H9 (cell line): ENCODE measurements around a stretch of chr5.

- PRO-cap, result no peak
These were observed 58.3 kb upstream of the CPEB4 start for GRCh38 chr5:173829541-173830482.

- PRO-cap, result no peak
These were observed 29.7 kb upstream of the CPEB4 start for GRCh38 chr5:173858339-173858932.

DNA sequence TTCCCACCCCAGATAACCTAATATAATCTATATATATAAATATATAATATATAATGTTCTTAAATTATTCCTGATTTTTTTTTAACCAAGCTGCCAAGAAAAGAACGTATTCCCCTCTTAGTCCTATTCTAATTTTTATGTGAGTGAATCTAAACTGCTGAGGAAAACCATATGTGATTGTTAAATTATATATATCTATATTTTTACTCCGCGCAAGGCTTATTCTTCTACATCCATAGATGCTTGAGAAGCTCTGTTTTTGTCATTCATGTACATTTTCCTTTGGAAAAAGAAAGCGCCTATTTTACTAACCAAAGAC, 944 bp downstream of the CPEB4 start:
- PRO-cap, result no peak

GRCh38 chr5:173907083-173908130, 19.3 kb downstream of the CPEB4 start:
- PRO-cap, result no peak

DNA sequence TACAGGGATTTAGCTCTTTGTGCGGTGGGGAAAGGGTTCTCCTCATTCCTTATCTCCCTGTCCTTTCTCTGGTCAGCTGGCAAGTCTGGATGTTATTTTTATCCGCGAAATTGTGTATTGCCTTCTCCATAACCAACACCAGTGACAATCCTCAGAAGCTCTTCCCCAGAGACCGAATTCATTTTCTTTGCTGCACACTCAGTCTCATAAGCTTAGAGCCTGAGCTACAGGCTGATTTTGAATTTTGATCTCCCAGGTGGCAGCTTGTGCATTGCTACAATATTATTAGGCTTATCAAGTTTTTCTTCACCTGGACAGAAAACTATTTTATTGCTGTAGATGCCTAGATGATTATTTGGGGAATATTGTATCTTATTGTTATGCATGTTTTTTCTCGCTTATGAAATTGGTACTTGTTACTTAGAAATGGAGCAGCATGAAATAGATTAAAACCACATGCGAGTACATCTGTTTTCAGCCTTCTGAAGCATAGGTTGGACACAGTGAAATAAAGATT, 27.3 kb downstream of the CPEB4 start:
- PRO-cap, result no peak

- PRO-cap, result no peak
These were observed 38.2 kb downstream of the CPEB4 start for GRCh38 chr5:173926215-173926886.

- PRO-cap, result unidirectional peak, plus-strand start at chr5:174327610
These were observed 282.0 kb downstream of the NSG2 start for GRCh38 chr5:174327412-174327903.

DNA sequence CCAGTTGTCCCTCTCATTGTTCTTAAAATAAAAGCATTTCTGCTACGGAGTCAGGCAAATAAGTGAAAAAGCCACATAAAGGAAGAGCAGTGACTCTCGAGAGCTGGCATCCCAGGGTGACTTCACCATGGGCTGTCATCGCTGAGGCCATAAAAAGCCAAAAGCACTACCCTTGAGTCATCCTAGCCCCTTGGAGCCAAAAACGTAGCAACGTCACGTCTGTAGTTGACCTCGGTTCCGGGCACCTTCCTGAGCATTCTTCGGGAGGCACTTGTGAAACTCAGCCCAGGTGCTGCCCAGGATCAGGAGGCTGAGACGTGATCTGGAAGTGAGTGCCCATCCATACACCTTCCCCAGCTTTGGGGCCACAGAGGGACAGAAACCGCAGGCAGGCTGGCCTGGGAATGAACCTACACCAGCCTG, 290.5 kb downstream of the NSG2 start:
- PRO-cap, result no peak

DNA sequence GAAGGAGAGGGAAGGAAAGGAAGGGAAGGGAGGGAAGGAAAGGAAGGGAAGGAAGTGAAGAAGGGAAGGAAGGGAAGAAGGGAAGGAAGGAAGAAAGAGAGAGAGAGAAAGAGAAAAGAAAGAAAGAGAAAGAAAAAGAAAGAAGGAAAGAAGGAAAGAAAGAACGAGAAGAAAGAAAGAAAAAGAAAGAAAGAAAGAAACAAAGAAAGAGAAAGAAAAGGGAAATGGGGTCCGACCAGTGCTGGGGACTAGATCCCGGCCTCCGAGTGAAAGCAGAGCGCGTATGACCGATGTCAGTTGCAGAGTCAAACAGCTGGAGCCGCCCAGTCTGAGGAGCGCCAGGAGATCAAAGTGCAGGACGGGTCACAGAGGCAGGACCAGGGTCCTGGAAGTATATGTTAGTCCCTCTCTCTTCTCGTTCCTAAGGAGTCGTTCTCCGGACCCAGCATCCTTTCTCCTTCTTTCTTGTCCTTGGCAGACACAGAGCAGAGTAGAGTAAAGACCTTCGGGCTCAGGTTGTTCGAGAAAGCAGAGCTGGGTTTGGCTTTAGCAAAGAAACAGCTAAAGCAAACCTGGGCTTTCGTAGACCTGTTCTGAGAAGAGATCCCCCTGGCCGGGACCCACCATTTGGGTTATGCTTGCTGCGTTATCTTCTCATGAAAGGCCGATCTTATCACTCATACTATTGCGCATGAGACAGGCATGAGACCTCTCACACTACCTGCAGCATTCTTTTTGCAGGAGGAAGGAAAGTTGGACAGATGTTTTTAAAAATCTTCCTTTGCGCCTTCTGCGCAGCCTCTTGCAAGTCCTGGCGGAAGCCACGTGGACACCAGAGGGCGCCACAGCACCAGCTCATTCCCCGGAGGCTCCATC, 305.3 kb upstream of the MSX2 start:
- PRO-cap, result no peak

DNA sequence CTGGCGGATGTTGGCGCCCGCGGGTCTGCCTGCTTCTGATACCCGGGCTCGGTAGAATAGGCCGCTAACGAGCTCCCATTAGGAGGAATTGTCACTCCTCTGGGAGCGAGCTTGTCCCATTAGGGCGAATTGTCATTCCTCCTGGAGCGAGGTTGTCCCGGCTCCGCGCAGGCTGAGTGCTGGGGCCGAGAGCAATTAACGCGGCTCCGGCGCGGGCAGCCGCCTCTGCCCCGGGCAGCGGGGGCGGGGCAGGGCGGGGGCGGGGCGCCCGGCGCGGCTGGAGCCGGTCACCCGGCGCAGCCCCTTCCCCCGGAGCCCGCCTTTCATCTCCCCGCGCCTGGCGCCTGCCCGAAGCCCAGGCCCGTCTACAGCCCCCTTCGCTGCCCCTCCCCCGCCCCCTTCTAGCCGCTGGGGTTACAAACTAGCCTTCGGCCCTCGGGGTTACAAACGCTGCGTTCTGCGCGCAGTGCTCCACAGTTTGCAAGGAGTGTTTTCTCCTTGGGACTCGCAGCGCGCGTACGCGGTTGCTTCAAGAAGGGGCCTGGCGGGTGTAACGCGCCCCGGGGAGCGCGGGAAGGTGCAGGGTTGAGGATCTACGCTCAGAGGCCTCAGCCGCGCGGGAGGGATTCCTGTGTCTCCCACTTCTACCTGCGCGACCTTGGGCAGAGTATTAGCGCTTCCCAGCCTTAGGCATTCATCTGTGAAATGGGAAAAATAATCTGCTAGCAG, 3.4 kb upstream of the MSX2 start:
- PRO-cap, result no peak

DNA sequence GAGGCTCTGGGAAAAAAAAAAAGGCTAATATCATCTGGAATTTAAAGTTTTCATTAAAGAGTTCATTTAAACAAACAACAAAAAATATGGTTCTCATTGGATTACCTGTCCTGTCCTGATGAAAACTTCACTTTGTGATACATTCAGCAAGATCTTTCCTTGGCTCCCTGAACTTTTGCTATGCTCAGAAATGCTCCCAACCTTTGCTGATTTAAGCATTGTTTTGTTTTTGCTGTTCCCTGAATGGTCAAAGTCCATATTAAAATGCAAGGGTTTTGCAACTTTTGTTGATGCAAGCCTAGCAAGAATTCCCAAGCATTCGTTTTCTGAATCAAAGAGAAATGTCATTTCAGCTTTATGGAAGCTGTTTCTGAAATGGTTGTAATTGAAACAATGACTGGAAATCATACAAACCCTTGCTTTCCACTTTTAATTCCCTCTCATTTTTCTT, 3.1 kb upstream of the SFXN1 start:
- PRO-cap, result no peak

DNA sequence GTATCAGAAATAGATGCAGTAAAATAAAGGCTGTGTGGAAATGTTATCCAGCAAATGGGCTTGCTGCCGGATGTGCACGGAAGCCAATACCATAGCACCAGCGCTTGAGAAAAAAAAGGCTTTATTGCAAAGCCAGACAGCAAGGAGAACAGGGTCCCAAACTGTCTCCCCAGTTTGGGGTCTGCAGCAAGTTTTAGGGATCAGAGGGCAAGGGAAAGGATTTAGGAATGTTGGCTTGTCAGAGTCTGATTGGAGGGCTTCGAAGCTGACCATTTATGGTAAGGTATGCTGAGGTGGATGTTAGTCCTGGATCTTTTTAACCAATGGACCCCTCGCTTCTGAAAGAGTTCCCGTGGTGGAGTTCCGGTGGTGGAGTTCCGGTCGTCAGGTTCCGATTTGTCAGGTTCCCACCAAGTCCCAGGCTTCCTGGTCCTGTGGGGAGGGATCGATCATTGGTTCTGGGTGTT, 70.4 kb downstream of the SFXN1 start:
- PRO-cap, result bidirectional peak, plus-strand start at position 342 of the sequence, minus-strand start at position 195 of the sequence

DNA sequence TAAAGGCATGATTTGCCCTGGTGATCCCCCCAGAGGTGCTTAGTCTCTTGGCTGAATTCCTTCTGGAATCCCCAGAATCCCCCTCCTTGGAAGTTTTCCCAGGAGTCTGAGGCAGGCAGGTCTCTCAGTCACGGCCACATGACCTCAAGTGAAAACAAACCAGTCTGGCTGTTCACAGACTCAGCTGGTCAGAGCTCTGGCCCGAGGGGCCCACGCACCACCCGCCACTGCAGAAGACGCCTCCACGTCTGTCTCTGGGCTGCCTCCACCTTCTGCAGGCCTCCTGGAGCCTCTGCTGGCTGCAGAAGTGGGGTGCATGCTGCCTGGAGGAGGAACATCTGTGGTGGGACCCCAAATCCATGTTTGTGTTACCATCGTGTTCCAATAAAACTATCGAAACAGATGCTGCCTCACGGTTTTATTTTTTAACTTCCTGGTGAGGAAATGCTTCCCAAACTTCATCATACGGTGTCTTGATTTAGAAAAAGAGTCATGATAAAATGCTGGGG, 52.5 kb downstream of the HRH2 start:
- PRO-cap, result no peak

DNA sequence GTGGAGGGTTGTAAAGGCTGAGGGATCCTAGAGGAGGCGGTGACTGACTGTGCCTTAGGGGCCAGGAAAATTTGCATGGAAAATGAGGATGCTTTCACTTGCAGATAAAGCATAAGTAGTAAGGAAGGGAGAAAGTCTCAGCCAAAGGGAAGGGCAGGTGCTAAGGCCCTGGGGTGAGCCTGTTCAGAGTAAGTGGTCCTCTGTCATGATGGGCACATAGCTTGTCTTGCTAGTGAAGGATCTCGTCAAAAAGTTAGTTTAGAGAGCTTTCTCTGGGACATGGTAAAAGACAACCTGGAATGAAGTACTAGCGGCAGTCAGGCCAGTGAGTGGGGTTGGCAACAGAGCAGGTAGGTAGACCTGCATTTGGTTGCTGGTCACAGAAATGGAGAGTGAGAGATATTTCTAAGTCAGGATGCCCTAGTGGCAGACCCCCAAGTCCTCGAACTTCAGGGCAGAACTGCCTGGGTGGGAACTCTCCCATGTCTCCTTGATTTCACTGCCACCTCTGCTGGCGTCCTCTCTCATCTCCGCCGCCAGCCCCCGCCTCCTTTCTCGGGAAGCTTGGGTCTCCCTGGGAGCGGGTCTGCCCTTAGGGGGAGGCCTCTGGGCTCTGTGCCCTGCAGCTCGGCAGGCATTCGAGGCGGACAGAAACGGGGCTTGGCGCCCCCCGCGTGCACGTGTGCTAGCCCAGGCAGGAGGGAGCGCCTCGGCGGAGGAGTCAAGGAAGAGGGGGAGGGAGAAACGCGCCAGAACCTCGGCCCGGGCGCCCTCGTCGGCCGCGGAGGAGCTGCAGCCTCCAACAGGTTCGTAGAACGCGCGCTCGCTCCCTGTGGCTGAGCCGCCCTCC, 75.2 kb upstream of the CPLX2 start:
- PRO-cap, result no peak

DNA sequence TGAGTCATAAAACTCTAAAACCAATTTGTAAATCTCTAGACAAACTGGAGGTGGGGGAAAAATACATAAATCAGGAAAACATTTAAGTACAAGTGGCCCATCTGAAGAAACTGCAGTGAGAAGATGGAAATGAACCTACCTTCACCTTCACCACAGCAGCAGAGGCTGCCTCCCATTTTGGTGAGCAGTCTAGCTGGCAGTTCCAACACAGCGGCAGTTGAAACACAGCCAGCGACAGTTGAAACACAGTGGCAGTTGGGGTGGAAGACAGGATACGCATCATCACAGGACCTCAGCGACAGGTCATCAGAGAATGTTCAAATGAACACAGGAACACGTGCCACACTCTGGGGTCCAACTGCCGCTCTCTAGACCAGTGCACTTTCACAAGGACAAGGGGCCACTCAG, 53.3 kb upstream of the SIMC1 start:
- PRO-cap, result no peak

GRCh38 chr5:176198964-176199679, 39.1 kb upstream of the SIMC1 start:
- PRO-cap, result no peak

DNA sequence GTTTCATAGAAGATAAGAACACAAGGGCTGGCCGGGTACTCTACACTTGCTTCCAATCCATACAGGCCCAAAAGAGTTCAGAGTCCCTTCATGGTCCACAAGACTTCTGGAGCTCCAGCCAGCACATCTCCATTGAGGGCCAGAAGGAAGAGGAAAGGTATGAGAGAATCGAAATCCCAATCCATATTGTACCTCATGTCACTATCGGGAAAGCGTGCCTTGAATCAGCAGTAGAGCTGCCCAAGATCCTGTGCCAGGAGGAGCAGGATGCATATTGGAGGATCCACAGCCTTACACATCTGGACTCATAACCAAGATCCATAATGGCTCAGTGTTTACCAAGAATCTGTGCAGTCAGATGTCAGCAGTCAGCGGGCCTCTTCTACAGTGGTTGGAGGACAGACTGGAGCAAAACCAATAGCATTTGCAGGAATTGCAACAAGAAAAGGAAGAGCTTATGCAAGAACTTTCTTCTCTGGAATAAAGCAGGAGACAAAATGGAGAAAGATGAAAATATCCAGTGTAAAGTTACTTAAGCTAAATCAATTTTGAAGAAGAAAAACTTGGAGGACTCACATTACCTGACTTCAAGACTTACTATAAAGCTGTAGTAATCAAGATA, 52.9 kb downstream of the KIAA1191 start:
- PRO-cap, result no peak

DNA sequence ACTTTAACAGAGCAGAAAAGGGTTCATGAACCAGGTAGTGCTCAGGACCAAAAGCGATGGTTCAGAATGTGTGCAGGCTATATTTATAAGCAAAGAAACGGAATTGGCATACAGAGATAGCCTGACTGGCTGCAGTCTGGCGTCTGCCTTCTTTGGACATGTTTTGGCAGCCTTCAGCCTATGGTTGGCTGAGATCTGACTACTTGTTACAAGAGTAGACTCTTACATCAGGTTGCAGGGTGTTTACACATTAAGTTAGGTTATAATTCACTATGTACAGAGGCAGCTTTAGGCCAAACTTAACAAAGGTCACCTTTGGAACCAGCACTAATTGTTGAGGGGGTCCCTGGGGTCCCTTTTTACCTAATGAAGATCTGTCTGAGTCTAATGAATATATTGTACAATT, 6.9 kb downstream of the NOP16 start:
- PRO-cap, result no peak

GRCh38 chr5:176507891-176508454, 29.2 kb downstream of the RNF44 start:
- PRO-cap, result no peak

GRCh38 chr5:176537674-176538017, 444 bp upstream of the RNF44 start:
- PRO-cap, result bidirectional peak, plus-strand start at chr5:176538161, minus-strand start at chr5:176537930